Aortic smooth muscle cell (primary cell): ENCODE measurements around a stretch of chr17.

GRCh38 chr17:3886543-3887438 is 6.1 kb downstream of the CAMKK1 start:
- RRBS, result no CpG with 5 or more reads among the region's 20 CpGs

GRCh38 chr17:3898604-3899359 is 5.9 kb upstream of the CAMKK1 start:
- RRBS, result no CpG with 5 or more reads among the region's 14 CpGs

GRCh38 chr17:3905064-3905705 is 11.1 kb downstream of the P2RX1 start:
- RRBS, result no CpG with 5 or more reads among the region's 16 CpGs

GRCh38 chr17:3911032-3911884 is 5.0 kb downstream of the P2RX1 start:
- RRBS, result 46% methylated on average over 10 of the region's 29 CpGs

GRCh38 chr17:3953489-3953982 is 10.7 kb downstream of the ATP2A3 start:
- RRBS, result no CpG with 5 or more reads among the region's 18 CpGs

DNA sequence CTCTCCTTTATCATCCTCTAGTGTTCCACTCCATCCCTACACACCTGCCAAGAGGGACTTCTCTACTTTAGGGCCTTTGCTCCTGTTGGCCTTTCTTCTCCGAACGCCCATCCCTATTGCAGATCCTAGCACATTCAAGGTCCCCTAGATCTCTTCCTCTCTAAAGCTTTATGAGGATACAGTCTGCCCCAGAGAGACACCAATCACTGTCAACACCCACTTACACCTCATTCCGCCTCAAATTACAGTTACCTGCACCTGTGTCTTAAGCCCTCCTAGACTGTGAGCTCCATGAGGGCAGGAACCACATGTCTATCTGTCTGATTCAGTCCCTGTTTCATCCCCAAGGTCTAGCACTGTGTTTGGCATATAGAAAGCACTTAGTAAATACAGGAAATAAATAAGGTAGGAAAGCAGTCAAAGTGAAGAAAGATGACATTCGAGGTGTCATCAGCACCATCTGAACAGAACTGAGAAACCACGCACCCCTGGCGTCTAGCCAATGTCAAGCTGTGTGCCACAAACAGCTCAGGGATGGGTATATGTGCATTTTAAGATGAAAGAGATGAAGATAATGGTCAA is 79.5 kb upstream of the ATP2A3 start:
- RRBS, result no CpG with 5 or more reads among the region's 6 CpGs

- RRBS, result no CpG with 5 or more reads among the region's 7 CpGs
Measured at GRCh38 chr17:4059823-4060457, 82.9 kb downstream of the ZZEF1 start.

DNA sequence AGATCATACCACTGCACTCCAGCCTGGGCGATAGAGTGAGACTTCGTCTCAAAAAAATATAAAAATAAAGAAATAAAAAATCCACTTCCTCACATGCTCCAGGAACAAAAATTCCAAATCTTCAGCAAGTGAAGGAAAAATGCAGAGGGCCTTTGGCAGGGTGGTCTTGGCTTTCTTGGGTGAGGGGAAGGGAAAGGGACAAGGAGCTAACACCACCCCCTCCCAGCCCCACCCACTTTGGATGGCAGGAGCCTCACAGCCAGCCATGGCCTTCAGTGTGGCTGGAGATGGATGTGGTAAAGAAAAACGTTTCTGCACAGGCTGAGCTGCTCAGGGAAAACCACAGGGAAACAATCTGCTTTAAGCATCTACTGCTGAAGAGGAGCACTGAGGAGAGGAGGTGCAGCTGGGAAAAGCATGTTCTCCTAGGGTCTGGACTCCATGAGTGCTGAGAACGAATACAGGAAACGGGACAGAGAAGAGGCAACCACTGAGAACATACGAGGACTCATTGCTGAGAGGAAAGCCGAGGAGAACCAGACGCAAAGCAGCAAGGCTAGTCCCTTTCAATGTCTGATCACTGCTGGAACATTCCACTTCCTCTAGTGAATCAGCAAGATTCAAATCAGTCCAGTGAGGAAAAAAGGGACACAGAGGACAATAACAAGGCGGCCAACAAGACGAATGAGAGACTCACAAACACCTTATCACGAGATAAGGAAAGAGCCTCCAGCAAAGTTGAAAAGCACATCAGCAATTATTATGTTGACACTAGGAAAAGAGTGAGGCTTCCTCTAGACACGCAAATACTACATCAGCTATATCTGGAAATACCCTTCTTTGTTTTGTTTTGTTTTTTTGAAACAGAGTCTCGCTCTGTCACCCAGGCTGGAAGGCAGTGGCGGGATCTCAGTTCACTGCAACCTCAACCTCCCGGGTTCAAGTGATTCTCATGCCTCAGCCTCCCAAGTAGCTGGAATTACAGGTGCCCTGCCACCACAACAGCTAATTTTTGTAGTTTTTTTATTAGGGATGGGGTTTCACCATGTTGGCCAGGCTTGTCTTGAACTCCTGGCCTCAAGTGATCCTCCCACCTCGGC is 41.7 kb downstream of the ZZEF1 start:
- RRBS, result no CpG with 5 or more reads among the region's 16 CpGs

DNA sequence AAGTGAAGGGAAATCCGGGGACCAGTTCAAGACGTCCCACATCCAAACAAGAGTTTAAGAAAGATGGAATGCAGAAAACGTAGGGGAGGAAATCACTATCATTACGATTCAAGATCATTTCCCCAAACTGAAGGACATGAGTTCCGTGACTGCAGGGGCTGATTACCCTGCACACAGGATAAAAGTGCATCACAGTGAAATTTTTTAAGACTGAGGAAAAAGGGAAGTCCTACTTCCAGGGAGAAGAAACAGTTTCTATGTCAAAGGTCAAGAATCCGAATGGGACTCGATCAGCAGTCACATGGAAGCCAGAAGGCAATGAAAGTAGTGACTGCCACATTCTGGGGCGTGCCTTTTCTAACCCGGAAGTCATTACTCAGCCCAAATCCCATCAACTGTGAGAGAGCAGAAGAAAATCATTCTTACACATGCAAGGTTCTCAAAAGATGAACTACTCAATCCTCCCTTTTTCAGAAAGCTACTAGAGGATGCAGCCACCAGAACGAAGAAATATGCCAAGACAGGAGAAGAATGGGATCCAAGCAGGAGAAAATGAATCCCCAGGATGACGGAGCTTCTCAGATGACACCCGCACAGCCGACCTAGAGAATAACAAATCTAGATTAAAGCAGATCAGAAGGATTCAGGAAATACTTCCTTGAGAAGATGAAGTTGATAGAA is 12.0 kb downstream of the ZZEF1 start:
- RRBS, result no CpG with 5 or more reads among the region's 13 CpGs

DNA sequence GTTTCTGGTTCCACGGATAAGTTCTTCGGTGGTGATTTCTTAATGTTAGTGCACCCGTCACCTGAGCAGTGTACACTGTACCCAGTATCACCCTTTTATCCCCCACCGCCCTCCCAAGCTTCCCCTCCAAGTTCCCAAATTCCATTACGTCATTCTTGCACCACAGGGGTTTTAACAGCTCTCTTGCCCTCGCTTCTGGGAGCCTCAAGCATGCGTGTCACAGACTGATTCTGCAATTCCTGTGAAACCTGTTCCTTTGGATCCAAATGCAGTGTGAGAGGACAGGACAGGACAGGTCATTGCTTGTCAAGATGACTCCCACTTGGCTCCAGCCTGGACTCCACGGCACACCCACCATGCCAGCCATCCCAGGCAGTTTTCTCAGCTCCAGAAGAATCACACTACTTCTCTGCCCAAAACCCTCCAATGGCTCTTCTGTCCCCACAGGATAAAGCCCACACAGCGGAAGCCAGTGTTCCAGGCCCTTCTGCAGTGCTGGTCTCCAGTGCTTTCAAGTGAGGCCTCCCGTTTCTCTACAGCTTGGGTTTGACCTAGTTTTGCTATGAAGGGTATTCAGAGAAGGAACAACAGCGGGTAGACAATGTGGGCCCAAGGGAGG is 44.2 kb downstream of the CYB5D2 start:
- RRBS, result no CpG with 5 or more reads among the region's 11 CpGs

- RRBS, result no CpG with 5 or more reads among the region's 5 CpGs
Measured at GRCh38 chr17:4235544-4236063, 28.2 kb downstream of the ANKFY1 start.

- RRBS, result no CpG with 5 or more reads among the region's 17 CpGs
Measured at GRCh38 chr17:4247478-4248517, 16.0 kb downstream of the ANKFY1 start.

DNA sequence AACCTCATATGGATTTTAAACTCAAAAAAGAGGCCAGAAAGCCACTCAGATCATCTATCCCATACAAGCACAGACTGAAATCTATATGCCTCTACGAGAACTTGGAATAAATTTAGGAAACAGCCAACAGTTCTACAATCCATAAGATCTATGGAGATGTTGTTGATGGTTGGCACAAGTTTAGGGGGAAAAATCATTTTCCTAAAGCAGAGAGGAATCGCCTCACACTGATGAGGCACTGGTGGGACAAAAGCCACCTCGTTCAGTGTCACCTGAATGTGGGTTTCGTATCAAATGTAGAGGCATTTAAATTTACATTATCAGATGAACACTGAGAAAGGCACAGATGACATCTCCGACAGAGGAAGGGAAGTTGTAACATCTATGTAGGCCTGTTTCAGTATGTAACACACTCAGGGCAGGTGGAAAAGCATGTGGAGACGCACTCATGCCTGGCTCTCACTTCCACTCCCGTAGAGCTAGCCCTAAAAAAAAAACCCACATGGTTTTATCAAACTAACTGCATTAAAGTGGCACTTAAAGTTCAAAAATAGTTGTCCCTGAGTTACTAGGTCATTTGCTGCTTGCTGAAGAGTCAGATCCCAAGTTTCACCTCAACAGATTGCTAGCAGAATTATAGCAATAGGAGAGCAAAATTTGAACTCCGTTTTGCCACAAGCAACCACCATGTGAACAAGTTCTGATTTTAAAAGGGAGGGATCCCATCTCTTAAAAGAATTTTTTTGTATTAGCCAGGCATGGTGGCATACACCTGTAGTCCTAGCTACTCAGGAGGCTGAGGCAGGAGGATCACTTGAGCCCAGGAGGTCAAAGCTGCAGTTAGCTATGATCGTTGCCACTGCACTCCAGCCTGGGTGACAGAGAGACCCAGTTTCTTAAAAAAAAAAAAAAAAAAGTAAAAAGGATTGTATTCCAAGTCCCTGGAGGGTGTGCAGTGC is 6.2 kb upstream of the ANKFY1 start:
- RRBS, result no CpG with 5 or more reads among the region's 9 CpGs

GRCh38 chr17:4300835-4301693 is 37.3 kb upstream of the ANKFY1 start:
- RRBS, result no CpG with 5 or more reads among the region's 9 CpGs

DNA sequence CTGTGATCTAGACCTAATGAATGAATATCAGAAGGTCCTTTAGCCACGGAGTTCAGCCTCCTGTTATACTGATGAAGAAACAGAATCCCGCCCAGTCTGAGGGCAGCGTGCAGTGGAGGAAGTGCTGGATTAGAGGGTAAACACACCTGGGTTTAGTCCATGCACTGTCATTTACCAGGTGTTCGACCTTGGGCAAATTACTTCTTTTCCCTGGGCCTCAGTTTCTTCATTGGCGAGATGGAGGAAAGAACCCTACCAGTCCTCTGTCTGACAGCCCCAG is 2.3 kb upstream of the SPNS2 start:
- RRBS, result no CpG with 5 or more reads among the region's 5 CpGs

GRCh38 chr17:4499022-4499503 is 382 bp downstream of the SPNS2 start:
- RRBS, result 4% methylated on average over 12 of the region's 61 CpGs

GRCh38 chr17:4518813-4519560 is 20.3 kb downstream of the SPNS2 start:
- RRBS, result no CpG with 5 or more reads among the region's 23 CpGs

DNA sequence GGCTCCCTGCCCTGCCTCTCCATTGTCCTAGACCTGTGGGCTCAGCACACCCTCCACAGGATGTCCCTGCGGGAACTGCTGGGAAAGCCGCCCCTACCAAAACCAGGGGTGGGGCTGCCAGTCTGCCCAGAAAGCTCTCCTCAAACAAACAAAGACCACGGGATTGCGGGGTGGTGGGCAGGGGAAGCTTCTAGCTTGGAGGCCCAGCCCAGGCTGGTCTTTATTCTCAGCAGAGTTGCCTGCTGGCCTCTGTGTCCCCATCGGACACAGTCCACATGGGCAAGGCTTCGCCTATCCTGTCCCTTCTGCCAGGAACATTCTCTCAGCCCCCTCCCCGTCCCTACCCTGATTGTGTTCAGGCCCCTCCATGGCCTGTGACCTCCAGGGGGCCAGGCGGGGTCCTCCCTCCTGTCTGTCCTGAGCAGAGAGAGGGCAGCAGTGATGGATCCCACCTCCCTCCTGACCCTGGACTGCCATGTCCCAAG is 20.9 kb downstream of the SPNS2 start:
- RRBS, result no CpG with 5 or more reads among the region's 8 CpGs

DNA sequence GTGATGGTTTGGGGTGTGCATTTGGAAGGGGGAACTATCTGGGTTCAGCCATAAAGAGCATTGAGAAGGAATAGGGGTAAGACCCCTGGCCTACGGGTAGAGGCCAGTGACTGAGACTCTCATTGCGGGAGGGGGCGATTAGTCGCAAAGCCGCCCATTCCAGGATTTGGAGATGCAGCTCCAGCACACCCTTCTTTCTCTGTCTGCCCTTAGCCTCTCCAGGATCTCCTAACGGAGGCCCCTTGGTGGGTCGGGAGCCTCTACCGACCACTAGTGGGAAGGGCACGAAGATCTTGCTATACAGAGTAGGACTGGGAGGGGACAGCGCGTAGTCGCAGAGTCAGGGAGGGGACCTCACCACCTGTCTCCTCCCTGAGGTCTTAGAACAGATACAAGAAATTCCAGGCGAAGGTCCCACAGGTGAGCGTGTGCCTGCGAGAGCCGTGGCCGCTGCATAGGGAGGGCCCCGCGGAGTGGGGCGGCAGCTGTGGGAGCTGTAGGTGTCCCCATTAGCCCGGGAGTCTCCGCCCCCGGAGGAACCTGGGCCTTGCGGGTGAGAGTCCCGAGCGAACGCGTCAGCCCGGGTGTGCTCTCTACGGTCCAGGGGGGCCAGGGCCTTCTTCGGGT is 537 bp upstream of the SMTNL2 start:
- RRBS, result 4% methylated on average over 8 of the region's 31 CpGs

DNA sequence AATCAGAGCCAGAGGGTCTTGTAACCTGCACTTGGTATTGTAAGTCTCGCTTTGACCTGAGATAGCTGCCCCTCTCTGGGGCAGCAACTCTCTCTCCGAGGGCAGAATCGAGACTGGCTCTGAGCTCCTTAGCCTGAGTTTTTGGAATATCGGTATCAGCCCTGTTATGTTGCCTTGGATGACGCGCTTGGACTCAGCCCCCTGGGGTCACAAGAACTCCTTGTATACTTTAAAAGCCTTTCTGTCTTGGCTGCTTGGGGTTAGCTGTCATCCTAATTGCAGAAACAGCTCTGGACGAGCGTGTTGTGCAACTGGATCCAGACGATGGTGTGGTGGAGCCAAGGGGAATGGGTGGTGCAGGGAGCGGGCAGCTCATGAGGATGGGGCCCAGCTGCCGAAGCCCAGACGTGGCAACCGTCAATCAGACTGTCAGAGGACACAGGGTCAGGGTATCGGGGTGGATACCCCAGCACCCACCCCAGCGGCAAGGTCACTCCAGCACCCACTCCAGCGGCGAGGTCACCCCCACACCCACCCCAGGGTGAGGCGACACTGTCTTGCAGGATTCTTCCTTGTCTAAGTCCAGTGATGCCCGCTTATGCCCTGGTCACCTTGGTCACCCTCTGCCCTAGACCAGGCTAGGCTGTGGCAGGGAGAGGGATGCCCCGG is 14.8 kb downstream of the SMTNL2 start:
- RRBS, result 6% methylated on average over 1 of the region's 20 CpGs